PC-3 (cell line): Measurements from ENCODE around the genes CCT8, GRIK1, CLDN17, KRTAP13-3, KRTAP22-1 and KRTAP20-3.

- RAMPAGE, long total RNA: no peak
These were observed 2.3 kb downstream of the ADAMTS1 start for GRCh38 chr21:26842819-26843443.

DNA sequence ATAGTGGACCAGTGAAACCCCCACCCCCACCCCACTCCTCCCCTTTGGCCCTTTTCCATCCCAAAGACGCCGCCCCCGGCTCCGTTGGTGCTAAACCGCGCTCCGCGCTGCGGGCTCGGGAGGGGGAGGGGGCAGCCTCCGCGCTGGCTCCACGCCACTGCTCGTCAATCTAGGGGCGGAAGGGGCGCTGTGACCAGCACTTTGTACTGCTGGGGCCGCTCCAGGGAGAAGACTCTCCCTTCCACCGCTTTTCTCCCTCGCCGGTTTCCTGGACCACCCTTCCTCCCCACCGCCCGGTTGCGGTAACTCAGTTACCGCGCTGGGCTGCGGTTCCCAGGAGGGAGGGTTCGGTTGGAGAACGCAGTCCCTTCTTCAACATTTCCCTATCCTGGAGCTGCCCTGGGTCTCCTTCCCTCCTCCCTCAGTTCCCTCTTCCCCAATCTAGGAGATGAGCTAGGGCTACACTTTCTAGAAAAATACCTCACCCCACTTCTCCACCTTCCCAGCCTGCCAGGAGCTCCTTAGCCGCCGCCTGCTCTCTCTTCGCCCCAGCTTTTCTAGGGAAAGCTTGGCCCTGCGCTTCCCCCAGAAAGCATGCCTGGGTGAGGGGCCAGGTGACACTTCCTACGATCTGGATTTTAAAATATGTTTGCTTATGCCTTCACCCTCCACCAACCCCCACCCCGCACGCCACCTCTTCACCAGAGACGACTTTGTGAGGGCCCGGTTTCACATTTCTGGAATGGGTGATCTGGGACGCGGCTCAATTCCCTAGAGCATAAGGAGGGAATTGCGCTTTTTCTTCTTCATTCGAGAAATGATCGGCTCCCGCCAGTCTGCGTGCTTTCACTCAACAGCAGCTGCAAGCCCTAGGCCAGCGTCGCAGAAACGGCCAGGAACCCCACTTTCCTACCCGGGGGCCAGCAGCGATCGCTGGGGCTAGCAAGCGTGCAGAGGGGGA is 509 bp upstream of the ADAMTS1 start:
- RAMPAGE, long total RNA: no peak

DNA sequence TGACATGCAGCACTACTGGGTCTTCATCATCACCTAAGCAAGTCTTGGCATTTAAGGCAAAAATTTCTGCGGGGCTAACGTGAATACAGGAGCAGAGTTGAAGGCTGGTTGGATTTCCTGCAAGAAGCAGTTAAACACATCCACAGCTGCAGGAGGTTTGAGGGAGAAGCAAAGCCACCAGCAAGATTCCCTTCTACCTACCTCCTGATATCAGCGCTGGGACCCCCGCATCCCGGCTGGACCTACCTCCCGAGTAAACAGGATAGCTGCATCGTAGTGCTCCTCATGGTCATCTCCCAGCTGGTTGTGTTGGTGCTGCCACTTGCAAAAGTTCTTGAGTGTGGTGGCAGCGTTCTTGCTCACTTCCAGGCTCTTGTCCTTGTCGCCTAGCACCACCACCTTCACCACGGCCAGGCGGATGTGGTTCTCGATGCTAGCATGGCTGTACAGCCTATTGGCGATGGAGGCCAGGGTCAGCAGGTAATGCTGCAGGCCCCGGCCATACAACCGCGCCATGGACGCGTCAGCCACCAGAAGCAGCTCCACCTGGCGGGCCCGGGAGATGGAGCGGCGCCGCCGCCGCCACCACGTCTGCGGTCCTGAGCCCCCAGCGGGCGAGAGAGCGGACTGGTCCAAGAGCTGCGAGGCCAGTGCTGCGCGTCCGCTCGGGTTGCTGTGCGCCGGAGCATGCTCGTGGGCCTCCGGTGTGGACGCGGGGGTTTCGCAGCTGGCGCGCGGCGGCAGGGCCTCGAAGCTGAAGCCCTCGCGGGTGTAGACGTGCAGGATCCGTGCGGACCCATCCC is 1.6 kb downstream of the ADAMTS5 start:
- RAMPAGE, long total RNA: no peak

GRCh38 chr21:27531913-27532522 is 565.1 kb upstream of the ADAMTS5 start:
- RAMPAGE, long total RNA: no peak

DNA sequence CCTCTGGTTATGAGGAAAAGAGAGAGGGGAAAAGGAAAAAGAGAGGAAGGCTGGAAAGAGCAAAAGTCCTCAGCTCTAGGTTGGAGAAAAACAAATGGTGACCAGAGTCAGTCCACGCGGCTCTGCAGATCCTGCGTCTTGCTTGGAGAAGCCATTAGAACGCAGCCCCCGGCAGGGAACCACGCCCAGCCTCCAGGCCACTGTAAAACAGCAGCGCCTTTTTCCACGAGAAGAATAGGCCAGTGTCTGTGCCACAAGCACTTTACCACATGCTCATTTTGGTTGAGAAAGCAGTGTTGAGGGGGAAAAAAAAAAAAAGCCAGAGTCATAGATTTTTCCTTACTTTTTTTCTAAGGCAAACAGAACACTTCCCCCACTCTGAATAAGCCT is 846.9 kb upstream of the ADAMTS5 start:
- RAMPAGE, long total RNA: no peak

- RAMPAGE, long total RNA: no peak
These were observed 836.9 kb downstream of the N6AMT1 start for GRCh38 chr21:28048147-28048704.

- RAMPAGE, long total RNA: no peak
These were observed 345.9 kb downstream of the N6AMT1 start for GRCh38 chr21:28539122-28539774.

- RAMPAGE, long total RNA: no peak
These were observed 114.5 kb downstream of the N6AMT1 start for GRCh38 chr21:28770412-28771397.

GRCh38 chr21:29072890-29073778 is at the start of gene CCT8:
Gene CCT8 (minus strand): TSS chr21:29073648.
- RAMPAGE, long total RNA: start-site peak on the minus strand at chr21:29073613-29073649, 449 and 34 reads in 2 replicates

DNA sequence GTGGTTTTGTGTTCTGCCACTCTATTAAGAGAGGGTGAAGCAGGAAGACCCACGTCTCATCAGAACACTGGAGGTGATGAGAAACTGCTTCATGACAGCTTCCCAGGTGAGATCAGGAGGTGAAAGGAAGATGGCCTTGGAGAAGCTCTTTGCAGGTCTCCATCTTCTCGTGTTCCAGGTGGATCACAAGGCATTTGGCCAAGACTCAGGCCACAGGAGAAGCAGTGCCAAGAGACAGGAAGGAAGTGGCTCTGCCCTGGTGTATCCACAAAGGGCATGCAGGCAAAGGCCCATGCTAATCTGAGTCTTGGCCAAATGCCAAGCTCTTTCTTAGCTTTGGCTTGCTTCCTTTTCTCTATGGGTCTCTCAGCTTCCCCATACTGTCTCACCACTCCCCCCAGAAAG is 5.6 kb upstream of the CCT8 start:
- RAMPAGE, long total RNA: no peak

GRCh38 chr21:29175218-29176069 is 45.0 kb downstream of the MAP3K7CL start:
- RAMPAGE, long total RNA: no peak

- RAMPAGE, long total RNA: no peak
These were observed 80.9 kb upstream of the BACH1 start for GRCh38 chr21:29217730-29218216.

DNA sequence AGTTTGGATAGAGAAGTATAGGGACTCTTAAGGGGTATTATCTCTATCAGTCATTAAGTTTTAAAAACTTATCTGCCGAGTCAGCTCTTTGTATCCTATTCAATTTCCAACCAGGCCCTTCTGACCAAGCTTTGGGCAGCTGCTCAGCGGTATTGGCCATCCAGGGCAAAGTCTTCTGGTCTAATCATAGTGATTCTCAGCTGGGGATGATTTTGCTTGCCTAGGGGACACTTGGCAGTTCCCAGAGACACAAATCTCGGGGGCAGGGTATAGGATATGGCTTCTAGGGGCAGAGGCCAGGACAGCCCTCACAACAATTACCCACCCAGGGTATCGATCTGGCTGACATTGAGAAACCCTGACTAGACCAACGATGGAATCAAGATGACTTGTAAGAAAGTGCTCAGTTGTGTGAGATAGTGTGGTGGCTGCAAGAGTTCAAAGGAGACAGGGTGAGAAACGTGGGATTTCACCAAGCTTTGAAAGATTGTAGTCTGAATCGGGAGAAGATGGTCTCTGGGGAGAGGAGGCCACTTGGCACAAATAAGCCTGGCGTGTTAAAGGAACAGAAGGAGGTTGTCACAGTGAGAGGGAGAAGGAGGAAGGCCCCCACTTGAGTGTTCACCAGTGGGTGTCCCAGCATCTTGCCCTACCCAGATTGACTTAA is 47.8 kb downstream of the BACH1 start:
- RAMPAGE, long total RNA: no peak

GRCh38 chr21:29354171-29354916 is 55.6 kb downstream of the BACH1 start:
- RAMPAGE, long total RNA: no peak

DNA sequence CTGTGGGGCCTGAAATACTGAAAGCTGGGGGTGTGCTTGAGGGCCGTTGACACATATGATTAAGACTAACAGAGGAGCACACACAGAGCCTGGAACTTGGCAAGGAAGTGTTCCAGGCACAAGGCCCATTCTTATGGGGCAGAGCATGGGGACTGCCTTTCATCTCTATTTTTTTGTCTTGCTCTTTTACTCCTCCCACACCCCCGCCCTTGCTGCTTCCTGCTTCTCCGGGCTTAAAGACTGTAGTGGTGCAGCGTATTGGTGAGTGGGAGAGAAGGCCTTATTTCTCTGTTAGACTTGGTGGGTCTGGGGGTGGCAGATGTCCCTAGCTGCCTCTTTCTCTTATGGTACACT is 137.5 kb downstream of the BACH1 start:
- RAMPAGE, long total RNA: no peak

DNA sequence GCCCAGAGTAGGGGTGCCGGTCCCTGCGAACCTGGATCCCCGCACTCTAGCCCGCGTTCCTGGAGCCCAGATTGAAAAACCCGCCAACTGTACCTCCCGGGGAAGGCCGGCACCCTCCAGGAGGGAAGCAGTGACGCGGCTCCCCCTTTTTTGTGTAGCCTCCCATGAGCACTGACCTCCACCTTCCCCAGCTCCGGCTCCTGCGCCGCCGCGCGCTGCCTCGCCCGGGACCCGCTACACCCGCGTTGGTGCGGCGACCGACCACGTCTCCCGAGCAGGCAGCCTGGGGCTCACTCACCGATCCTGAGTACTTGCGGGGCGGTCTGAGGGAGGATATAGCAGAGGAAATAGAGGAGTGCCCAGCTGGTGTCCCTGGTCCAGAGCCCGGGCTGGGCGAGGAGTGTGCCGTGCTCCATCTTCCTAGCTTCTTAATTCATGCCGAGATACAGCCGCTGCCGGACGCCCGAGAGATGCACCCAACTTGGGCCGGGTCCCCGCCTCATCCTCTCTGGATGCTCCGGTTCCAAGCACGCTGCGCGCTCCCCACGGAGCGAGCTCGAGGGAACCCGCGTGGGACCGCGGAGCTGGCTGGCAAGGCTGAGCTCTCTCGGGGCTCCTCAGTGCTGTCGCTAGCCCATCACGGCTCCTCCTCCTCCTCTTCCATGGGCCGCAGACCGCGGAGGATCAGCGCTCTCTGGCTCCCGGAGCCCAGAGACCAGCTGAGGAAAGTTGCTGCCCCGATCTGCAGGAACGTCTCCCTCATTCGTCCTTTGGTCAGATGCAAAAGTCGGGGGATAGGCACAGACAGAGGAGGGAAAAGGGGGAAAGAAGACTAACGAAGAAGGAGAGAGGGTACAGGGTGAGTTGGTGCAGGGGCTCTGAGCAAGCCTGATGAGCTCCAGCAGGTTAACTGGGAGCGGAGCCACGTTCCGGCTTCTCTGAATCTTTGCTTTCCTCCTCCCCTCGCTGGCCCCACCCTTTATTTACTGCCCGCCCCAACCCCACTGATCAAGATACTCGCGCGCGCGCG is at the start of gene GRIK1:
Gene GRIK1 (minus strand): TSS at position 912 of the 1,030 bp plus-strand sequence.
- RAMPAGE, long total RNA: no peak

DNA sequence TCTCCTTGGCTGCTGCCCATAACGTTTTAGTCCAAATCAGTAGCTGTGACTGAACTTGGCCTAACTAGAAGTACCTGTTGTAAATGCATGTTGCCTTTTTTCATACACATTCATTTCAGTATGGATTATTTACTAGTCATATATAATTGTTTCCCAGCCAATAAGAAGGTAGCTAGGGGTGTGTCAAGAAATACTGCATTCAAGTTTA is at the start of gene CLDN17:
Gene CLDN17 (minus strand): TSS at position 89 of the 208 bp plus-strand sequence.
- RAMPAGE, long total RNA: no peak

DNA sequence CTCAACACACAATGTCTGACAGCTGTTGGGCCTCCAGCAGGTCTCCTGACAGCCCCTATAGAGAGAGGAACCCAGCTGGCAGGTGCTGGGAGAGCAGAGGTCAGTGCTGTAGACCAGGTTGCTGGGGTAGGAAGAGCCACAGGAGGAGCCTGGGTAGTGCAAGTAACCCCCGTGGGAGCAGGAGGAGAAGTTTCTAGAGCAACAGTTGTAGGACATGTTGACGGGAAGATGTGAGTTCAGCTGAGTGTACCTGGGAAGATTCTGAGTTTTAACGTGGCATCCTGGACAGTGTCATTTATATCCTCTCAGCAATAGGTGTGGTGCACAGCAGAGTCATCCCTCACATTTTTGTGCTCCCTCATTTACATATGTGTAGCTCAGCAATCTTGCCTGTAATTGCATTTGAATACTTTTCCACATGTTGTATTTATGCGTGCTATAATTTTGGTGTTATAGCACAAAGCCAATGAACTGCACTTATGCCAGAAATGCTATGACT is at the start of gene KRTAP13-3:
Gene KRTAP13-3 (minus strand): TSS at position 230 of the 499 bp plus-strand sequence.
- RAMPAGE, long total RNA: no peak

- RAMPAGE, long total RNA: no peak
These were observed at the start of gene KRTAP22-1 for GRCh38 chr21:30600754-30601253. Gene KRTAP22-1 (plus strand): TSS chr21:30601087.

- RAMPAGE, long total RNA: no peak
These were observed at the start of gene KRTAP20-3 for GRCh38 chr21:30642516-30642947. Gene KRTAP20-3 (plus strand): TSS chr21:30642864.